Sigmoid colon (tissue), 4 donors: ENCODE measurements around a stretch of chr10.

DNA sequence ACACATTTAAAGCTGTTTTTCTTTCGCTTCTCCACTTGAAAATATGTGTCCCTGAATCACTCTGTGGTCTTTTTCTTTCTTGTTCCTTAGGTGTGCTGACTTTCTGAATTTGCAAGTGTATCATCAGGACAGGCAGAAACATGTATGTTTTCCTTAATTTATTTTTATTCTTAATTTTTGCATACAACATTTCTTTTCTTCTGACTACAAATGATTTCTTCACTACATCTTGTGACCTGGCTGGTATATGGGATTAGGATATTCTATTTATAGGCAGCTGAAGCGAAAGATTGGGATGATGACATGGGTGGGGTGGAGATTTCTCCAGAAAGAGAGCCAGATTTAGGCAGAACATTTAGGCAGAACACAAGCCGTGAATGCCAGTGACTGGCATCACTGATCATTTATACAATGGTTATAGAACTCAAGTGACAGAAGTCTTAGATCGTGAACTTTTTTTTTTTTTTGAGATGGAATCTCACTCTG lies 256.8 kb downstream of the KLF6 start:
- PRO-cap = unidirectional peak, plus-strand start at position 362 of the sequence
- RAMPAGE, long total RNA, 4 experiments = no peak in any of the 4 experiments

DNA sequence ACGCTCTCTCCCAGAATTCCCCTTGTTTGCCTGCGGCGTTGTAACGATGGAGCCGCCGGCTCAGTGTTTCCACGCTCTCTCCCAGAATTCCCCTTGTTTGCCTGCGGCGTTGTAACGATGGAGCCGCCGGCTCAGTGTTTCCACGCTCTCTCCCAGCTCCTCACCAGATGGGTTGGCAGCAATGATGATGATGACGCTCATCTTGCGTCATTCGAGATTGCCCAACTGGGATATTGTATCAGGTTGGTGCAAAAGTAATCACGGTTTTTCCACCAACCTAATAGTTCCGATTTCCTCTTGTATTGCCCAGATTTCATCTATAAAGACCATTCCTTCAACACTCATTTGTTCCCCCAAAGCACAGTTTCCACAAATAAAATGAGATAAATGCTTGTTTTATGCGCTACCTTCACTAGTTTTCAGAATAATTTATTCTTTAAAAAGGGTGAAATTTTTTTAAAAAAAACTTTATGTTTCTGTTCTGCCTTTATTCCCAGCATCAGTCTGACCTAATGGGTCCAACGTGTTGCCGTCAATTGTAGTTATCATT lies 228.3 kb downstream of the KLF6 start:
- PRO-cap = no peak
- RAMPAGE, long total RNA, 4 experiments = no peak in any of the 4 experiments

- PRO-cap = no peak
- RAMPAGE, long total RNA, 4 experiments = no peak in any of the 4 experiments
Measured at GRCh38 chr10:3728470-3728957, 56.5 kb downstream of the KLF6 start.

- PRO-cap = no peak
- RAMPAGE, long total RNA, 4 experiments = no peak in any of the 4 experiments
Measured at GRCh38 chr10:3740383-3741040, 44.5 kb downstream of the KLF6 start.

DNA sequence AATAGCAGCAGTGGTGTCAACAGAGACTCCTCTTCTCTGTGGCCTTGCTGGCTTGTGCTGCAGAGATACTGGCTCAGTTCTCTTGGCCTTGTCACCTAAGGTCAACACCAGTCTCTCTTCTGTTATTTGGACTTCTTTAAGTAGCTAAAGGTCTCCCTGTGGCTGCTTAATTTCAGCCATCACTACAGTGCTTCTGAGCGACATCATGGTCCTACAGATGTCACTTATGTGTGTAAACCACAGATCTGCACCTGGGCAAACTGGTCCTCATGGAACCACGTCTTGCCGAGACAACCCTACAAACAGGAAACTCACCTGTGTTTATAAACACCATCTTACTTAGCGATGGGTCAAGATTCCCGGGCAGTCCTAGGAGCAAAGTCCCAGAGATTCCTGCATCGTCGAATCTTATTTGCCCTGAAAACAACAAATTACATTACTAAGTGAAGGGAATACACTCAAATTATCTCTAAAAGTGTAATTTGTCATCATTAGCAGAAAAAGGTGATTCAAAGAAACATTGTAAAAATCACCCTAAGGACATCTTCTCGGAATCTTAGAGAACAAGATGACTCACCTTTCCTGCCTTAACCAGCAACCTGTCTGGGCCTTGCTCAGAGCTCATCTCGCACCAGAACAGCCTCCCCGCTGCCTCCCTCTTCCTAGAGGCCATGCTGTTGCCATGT lies 27.7 kb downstream of the KLF6 start:
- PRO-cap = no peak
- RAMPAGE, long total RNA, 4 experiments = no peak in any of the 4 experiments

- PRO-cap = no peak
- RAMPAGE, long total RNA, 4 experiments = no peak in any of the 4 experiments
Measured at GRCh38 chr10:3764521-3765520, 20.2 kb downstream of the KLF6 start.

- PRO-cap = no peak
- RAMPAGE, long total RNA, 4 experiments = no peak in any of the 4 experiments
Measured at GRCh38 chr10:3774734-3775203, 10.2 kb downstream of the KLF6 start.

- PRO-cap = no peak
- RAMPAGE, long total RNA, 4 experiments = no peak in any of the 4 experiments
Measured at GRCh38 chr10:3803193-3803686, 18.2 kb upstream of the KLF6 start.

GRCh38 chr10:3807956-3808616 lies 23.1 kb upstream of the KLF6 start:
- PRO-cap = no peak
- RAMPAGE, long total RNA, 4 experiments = no peak in any of the 4 experiments

GRCh38 chr10:3825735-3826414 lies 40.9 kb upstream of the KLF6 start:
- PRO-cap = no peak
- RAMPAGE, long total RNA, 4 experiments = no peak in any of the 4 experiments

GRCh38 chr10:3872348-3872628 lies 87.3 kb upstream of the KLF6 start:
- PRO-cap = no peak
- RAMPAGE, long total RNA, 4 experiments = no peak in any of the 4 experiments

DNA sequence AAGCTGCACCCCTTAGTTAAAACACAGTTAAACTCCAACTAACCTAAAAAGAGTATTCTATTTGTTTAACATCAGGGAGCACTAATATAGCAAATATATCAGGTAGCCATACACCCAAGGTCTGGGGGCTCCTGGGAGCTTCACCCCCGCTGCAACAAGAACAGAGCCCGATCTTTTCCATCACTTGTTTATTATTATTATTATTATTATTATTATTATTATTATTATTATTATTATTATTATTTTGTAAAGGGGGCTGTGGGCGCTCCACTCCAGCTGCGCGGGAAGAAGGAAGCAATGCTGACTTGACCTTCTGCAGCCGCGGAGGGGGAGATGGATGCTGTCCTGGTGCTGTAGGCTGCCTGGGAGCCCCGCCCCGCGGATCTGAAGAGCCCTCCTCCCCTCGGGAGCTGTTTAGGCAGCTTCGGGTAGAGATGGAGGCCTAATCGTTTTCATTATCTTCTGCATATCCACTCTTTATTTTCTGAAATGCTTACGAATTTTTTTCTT lies 101.1 kb upstream of the KLF6 start:
- PRO-cap = no peak
- RAMPAGE, long total RNA, 4 experiments = no peak in any of the 4 experiments

DNA sequence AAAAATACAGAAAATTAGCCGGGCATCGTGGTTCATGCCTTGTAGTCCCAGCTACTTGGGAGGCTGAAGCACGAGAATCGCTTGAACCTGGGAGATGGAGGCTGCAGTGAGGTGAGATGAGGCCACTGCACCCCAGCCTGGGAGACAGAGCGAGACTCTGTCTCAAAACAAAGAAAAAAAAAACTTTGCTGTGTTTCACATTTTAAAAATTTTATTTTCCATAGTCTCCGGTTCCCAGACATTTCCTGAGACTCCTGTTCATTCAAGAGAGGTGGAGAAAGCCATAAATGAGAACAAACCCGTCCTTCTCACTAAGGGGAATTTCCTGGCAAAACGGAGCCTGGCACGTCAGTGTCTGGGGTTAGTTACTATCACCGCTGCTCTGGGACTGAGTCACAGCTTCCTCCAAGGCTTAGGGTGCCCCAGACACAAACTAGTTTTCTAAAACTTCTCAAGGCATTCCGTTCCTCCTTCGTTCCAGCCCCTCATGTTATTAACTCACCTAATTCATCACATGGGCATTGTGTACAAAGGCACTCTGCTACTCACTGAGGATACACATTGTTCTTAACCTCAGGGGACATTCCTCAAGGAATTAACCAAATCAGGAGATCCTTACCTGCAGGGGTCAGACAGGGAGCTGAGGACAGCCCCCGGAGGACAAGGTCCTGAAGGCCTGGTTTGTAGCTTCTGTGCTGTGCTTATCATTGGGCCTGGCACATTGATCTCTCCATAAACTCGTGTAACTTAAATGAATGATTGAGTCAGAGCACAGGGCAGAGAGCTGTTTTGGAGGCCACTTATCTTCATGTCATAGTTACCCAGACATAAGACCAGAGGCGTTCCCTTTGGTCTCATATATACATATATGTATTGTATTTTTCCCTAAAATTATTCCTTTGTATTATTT lies 102.9 kb upstream of the KLF6 start:
- PRO-cap = bidirectional peak, plus-strand start at position 398 of the sequence, minus-strand start at position 384 of the sequence
- RAMPAGE, long total RNA, 4 experiments = no peak in any of the 4 experiments

- PRO-cap = no peak
- RAMPAGE, long total RNA, 4 experiments = no peak in any of the 4 experiments
Measured at GRCh38 chr10:4068276-4068611, 283.2 kb upstream of the KLF6 start.

DNA sequence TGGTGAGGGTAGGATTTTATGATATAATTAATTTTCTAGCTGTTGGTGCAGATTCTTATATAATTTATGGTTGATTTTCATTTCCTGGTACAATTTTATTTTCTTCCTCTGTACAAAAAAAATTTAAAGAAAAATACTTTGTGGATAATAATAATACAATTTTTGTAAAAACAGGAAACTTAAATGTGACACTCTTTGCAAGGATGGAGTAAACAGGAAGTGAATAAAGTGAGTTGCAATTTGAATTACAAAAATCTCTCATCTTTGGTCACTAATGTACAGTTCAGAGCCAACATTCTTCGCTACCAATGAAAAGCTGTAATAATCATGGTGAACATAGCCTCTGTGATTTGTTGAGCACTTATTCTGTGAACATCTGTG lies 295.1 kb upstream of the KLF6 start:
- PRO-cap = no peak
- RAMPAGE, long total RNA, 4 experiments = no peak in any of the 4 experiments

GRCh38 chr10:4121471-4122332 lies 336.7 kb upstream of the KLF6 start:
- PRO-cap = no peak
- RAMPAGE, long total RNA, 4 experiments = no peak in any of the 4 experiments

- PRO-cap = no peak
- RAMPAGE, long total RNA, 4 experiments = no peak in any of the 4 experiments
Measured at GRCh38 chr10:4131905-4132316, 346.9 kb upstream of the KLF6 start.

GRCh38 chr10:4149081-4149915 lies 364.3 kb upstream of the KLF6 start:
- PRO-cap = no peak
- RAMPAGE, long total RNA, 4 experiments = no peak in any of the 4 experiments

GRCh38 chr10:4246719-4247531 lies 461.9 kb upstream of the KLF6 start:
- PRO-cap = no peak
- RAMPAGE, long total RNA, 4 experiments = no peak in any of the 4 experiments

GRCh38 chr10:4283613-4284347 lies 498.8 kb upstream of the KLF6 start:
- PRO-cap = bidirectional peak, plus-strand start at chr10:4284090, minus-strand start at chr10:4283904
- RAMPAGE, long total RNA, 4 experiments = no peak in any of the 4 experiments